ENCODE measurements around the genes XAGE1A, FAM156A and SMC1A.

DNA sequence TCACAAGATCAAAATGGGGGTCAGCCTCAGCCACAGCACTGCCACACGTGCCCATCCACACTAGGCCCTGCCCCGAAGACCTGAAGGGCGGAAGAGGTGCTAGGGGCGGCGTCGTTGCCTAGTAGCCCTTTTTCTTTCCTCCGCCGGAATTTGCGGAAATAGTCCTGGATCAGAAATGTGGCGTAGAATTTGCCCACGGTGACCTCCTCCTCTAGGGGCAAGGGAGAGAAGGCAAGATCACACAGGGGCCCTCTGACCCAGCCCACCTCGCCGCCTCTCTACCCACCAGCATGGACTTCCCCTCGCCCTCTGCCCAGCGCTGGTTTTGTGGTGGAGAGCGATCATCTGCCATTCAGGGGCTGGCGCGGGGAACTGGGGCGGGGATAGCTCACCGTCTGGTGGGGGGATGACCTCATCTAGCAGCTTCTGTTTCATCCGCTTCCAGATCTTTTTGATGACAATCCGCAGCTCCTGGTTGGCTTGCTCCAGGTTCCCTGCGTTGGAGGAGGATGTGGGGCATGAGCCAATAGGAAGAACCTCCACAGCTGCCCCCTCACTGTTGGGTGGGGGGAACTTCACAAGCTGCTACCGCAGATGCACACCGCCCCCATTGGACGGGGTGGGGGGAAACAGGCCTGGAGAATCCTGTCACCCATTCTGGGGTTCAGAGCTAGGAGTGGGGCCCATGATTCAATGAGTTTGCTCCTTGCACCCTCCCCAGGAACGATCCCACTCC, 9.7 kb upstream of the SYP start:
- PRO-cap = unidirectional peak, minus-strand start at position 428 of the sequence

DNA sequence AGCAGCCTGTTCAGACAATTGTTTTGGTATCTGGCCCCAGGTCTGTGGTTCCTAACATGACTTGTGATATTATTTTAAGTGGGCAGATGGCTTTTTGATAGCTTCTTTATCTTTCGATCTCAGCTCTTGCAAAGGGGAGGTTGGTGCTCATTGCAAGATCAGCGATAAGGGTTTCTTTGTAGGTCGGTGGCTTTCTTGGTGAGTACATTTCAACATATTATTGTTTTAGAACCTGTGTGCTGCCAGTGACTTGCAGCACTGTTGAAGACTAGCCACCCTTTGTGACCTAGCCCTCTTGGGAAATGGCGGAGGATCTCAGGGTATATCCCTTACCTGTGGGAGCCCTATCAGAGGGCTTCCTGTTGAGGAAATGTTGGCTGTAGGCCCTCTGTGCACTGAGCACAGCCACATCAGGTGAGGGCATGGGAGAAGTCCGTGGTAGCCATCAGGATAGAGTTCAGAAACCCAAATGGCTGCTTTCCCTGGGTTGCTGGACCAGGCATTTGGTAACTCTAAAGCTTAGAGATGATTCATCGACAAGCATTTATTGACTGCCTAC, 3.9 kb downstream of the PPP1R3F start:
- PRO-cap = no peak

DNA sequence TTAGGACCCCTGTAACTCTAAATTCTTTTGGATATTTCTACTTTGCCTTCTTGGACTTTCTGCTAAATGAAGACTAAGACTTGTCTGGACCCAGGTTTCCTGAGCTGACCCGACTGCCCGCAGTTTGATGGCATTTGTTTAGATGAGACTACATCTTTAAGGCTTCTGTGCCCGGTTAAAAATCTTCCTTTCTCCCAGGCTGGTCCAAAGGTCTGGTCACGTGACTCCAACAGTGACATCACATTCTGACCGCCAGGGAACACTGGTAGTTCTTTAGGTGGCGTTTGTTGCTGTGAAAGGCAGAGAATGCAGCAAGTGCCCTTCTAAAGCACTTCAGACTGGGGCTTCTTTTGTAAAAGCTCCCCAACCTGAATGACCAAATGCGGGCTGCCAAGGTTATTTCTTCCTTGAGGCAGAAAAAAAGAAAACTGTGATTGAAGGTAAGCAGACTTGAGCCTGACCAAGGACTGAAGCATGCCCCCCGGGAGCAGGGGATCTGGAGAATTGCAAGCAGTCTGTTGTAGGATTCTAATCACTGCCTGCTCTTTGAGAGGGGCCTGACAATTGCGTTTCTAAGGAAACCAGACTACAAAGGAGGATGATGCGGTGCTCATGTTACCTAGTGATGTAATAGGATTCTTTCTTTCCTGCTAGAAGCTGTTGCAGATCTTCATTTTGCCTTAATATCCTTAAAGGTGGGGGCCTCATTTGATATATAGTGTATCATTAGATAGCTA, 133.3 kb downstream of the AKAP4 start:
- PRO-cap = no peak

GRCh38 chrX:51802749-51803216, 59.5 kb downstream of the GSPT2 start:
- PRO-cap = unidirectional peak, plus-strand start at chrX:51803079

- PRO-cap = no peak
Measured at GRCh38 chrX:52368449-52368849, 372 bp upstream of the XAGE2 start.

DNA sequence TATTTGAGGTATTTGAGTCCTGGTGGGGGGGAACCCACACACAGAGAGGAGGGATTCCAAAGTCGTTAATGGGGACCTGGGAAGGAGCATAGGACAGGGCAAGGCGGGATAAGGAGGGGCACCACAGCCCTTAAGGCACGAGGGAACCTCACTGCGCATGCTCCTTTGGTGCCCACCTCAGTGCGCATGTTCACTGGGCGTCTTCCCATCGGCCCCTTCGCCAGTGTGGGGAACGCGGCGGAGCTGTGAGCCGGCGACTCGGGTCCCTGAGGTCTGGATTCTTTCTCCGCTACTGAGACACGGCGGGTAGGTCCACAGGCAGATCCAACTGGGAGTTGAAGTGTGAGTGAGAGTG, at the start of gene XAGE1A:
TSS of gene XAGE1A (plus strand) at position 205 of the 355 bp plus-strand sequence.
- PRO-cap = no peak

DNA sequence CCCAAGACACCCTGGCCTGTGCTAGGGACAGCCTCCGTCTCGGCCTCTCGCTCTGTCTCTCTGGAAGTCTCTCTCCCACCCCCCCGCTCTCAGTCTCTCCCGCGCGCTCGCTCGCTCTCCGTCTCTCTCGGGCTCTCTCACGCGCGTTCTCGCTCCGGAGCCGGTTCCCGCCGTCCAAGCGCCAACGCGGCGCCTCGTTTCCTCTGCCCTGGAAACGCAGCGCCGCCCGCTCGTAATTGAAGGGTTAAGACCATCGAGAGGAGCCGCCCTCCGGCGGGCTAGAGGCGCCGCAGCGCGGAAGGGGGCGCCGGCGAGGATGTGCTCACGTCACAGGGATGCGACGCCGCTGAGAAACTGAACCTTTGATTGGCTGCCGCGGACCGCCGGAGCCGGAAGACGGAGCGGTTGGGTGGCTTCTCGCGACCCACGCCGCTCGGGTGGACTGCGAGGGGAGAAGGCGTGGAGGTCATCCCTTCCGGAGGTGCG, at the start of gene FAM156A:
TSS of gene FAM156A (minus strand) at position 255 of the 486 bp plus-strand sequence.
- PRO-cap = no peak

- PRO-cap = no peak
Measured at GRCh38 chrX:52983209-52983710, 24.9 kb upstream of the FAM156A start.

DNA sequence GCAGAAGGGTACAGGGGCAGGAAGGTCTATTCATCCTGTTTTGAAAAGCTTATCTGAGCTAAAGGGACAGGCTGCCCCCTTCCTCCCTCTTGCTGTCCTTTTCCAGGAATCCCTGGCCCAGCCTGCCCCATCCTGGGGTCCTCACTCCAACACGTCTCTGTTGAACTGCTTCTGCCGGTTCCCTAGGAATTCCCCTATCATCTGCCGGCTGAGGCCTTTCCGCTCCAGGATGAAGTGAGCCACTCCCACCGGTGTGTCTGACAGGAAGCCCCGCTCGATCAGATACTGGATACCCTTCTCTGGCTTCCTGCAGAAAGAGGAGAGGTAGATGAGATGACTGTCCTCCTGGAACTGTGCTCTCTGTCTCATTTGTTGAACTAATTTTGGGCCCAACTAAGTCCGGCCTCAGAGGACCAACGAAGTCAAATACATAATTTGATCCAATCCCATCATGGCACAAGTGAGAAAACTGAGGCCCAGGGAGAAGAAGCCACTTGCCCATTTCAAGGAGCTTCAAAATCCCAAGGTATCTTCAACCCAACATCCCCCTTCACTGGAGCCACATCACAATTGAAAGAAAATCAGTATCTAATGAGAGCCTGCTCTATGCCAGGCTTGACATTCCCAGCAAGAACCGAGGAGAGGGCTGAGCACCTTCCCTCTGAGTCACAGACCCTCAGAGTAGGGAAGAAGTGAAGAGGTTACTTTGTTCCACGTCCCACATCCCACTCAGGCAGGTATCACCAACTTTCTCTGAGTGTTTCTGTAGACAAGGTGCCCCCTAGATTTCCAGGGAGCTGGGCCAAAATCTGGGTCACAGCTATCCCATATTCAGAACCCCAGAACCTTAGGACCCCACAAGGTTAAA, 23.8 kb upstream of the KDM5C start:
- PRO-cap = no peak

DNA sequence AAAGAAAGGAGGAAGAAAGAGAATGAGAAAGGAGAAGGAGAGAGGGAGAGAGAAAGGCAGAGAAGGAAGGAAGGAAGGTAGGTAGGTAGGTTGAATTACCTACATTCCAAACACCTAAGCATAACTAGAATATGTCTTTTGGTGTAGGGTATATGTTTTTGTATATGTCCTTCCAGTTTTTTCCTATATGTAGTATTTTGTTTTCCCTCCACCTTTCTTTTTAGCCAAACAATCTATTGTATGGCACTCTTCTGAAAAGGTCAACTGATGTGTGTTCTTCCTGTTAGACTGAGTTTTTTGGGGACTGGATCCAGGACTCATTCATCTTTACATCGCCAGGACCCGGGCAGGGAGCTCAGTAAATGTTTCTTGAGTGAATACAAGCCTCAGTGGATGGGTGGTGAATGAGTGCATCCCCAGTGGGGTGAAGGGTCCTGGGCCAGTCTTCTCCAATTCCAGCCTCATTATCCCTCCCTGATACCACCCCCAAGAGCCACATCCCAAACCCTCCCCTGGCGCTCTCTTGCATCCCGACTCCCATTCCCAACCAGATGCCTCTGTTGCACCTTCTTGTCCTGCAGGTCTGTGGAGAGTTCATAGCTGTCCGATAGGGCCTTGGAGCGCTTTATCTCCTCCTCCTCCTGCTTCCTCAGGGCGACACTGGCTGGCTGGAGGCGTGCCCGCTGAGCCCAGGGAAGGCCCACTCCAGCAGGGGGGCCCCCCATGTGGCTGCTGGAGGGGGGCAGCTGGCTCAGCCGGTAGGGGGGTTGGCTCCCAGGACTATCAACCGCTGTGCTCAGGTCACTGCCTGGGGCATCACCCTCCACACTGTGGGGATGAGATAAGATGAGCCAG, 30.5 kb upstream of the KDM5C start:
- PRO-cap = no peak

GRCh38 chrX:53280224-53280646, 40.9 kb downstream of the IQSEC2 start:
- PRO-cap = no peak

DNA sequence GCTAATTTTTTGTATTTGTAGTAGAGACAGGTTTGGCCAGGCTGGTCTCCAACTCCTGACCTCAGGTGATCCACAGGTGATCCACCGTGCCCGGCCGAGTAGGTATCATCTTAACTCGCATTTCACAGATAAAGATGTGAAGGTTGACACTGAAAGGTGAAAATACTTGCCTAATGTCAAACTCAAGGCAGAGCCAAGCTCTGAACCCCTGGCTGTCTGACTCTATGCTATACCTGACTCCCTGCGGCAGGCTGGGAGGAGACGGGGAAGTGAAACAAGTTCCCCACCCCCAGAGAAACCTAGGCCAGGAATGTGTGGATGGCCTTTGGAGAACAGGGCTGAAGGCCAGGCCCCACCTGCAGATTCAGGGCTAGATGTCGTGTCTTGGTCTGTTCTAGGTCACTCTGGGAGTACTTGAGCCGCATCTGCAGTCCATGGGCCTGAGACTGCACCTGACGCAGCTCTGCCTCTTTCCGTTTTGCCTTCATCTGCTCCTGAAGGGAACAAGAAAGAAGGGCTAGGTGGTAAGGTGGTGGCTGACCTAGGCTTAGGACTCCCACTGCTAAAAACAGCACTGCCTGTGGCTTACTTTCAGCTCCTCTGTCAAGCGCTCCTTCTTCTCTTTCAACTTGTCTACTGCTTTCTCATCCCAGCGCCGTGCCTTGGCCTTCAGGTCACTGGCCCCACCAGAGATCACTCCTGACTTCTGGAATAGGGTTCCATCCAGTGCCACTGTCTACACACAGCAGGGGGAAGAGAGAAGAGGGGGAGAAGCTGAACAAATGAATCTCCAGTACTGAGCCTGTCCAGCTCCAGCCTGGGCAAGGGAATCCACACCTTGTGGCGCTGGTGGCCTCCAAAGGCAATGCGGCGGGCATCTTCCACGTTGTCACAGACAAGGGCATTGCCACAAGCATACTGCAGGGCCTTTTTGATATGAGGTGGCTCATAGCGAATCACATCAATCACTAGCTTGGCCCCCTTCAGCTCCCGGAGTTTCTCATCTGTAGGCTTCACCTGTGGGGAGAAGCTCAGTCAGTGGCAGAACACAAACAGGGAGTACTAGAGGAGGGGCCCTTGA, 17.5 kb downstream of the SMC1A start:
- PRO-cap = no peak

- PRO-cap = bidirectional peak, plus-strand start at chrX:53422264, minus-strand start at chrX:53422213; bidirectional peak, plus-strand start at chrX:53422873, minus-strand start at chrX:53422654
Measured at GRCh38 chrX:53422105-53423084, at the start of gene SMC1A. SMC1A (minus strand) TSS chrX:53422654.

DNA sequence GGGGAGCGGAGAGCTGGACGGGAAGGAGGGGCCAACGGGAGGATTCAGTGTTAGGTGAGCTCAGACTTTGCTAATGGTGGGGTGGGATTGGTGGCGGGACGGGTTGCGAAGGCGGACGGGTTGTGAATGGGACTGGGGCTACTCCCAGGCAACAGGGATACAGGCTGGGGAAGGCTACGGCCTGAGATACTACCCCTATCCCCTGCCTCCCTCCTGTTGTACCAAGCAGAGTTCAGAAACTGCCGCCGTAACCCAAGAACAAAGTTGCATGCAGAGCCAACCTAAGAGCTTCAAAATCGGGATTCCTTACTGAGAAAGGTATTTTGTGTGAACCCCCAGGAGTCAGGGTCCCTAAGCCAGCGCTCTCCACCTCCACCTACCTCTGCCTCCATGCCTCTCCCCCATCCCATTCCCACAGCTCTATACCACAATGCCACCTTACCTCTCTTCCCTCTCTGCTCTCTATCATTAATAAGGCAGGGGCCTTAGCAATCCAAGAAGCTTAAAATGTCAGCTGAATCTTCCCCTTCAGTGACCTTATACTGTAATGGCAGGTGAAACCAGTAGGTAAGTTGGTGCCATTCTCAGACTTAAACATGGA, 512 bp downstream of the RIBC1 start:
- PRO-cap = no peak

- PRO-cap = no peak
Measured at GRCh38 chrX:53557065-53557394, 122.9 kb upstream of the HSD17B10 start.

GRCh38 chrX:53558472-53559109, 124.4 kb upstream of the HSD17B10 start:
- PRO-cap = no peak

- PRO-cap = no peak
Measured at GRCh38 chrX:53563667-53564117, 122.8 kb downstream of the HUWE1 start.

- PRO-cap = no peak
Measured at GRCh38 chrX:53573574-53574080, 112.9 kb downstream of the HUWE1 start.

GRCh38 chrX:53603108-53603673, 83.3 kb downstream of the HUWE1 start:
- PRO-cap = no peak

DNA sequence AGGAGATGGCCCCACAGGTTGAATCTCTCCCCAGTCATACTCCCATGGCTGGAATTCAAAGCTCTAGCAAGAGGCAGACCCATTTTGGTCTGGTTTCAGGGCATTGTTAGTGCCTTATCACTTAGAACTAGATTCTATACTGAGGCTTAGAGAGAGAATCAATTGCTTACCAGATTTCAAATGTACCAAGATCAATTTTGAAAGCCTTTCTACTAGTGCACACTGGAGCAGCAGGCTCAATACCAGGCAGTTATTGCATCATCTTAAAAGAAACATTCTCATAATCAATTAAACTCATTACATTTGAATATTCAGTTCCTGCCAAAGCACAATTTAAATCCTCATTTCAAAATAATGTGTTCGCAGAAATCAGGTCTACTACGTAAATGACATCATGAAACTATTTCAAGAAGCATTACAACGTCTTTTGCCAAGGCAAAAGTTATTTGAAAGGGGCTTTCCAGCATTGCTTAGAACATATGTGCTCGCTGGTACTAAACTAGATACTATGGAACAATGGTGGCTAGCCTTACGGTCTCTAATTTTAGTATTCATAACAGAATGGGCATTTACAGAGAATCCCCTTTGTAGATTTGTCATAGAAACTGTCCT, 27.4 kb upstream of the HUWE1 start:
- PRO-cap = no peak

Data from paraaortic lymph node (tissue), 1 donor.